Suprapubic skin (tissue), 4 donors: ENCODE data around the genes HERPUD2, AOAH and EPDR1.

DNA sequence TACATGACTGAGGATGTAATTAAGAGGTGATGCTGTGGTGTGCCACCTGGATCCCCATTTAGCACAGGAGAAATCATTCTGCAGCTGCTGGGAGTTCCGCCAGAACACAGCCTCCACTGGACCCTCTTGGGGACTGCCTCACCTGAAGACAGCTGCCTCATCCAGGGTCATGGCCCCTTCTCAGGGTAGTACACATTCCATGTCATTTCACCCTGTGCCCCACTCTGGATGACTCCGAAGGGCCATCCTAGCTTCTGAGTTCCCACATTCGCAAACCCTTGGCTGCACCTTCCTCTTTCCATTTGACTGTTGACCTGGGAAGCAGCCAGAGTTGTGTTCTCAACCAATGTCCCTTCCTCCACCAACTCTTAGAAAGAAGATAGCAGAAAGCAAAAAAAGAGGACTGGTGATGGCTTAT is 125.6 kb upstream of the TBX20 start:
- PRO-cap: no peak
- RAMPAGE, long total RNA, 4 experiments: no peak in any of the 4 experiments

DNA sequence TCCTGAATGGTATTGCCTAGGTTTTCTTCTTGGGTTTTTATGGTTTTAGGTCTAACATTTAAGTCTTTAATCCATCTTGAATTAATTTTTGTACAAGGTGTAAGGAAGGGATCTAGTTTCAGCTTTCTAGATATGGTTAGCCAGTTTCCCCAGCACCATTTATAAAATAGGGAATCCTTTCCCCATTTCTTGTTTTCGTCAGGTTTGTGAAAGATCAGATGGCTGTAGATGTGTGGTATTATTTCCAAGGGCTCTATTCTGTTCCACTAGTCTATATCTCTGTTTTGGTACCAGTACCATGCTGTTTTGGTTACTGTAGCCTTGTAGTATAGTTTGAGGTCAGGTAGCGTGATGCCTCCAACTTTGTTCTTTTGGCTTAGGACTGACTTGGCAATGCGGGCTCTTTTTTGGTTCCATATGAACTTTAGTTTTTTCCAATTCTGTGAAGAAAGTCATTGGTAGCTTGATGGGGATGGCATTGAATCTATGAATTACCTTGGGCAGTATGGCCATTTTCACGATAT is 33.9 kb downstream of the HERPUD2 start:
- PRO-cap: no peak
- RAMPAGE, long total RNA, 4 experiments: no peak in any of the 4 experiments

- PRO-cap: bidirectional peak, plus-strand start at chr7:35694930, minus-strand start at chr7:35694871; bidirectional peak, plus-strand start at chr7:35695251, minus-strand start at chr7:35695101
- RAMPAGE, long total RNA, 4 experiments: start-site peak on the plus strand in 2 of 4 experiments, at chr7:35695204-35695348 at its widest, 13 to 37 reads per replicate
Observed at GRCh38 chr7:35694706-35695395, at the start of gene HERPUD2. HERPUD2 (minus strand) TSS chr7:35695135.

GRCh38 chr7:36037038-36037820 is 115.8 kb upstream of the EEPD1 start:
- PRO-cap: no peak
- RAMPAGE, long total RNA, 4 experiments: no peak in any of the 4 experiments

GRCh38 chr7:36127069-36127759 is 25.8 kb upstream of the EEPD1 start:
- PRO-cap: no peak
- RAMPAGE, long total RNA, 4 experiments: no peak in any of the 4 experiments

DNA sequence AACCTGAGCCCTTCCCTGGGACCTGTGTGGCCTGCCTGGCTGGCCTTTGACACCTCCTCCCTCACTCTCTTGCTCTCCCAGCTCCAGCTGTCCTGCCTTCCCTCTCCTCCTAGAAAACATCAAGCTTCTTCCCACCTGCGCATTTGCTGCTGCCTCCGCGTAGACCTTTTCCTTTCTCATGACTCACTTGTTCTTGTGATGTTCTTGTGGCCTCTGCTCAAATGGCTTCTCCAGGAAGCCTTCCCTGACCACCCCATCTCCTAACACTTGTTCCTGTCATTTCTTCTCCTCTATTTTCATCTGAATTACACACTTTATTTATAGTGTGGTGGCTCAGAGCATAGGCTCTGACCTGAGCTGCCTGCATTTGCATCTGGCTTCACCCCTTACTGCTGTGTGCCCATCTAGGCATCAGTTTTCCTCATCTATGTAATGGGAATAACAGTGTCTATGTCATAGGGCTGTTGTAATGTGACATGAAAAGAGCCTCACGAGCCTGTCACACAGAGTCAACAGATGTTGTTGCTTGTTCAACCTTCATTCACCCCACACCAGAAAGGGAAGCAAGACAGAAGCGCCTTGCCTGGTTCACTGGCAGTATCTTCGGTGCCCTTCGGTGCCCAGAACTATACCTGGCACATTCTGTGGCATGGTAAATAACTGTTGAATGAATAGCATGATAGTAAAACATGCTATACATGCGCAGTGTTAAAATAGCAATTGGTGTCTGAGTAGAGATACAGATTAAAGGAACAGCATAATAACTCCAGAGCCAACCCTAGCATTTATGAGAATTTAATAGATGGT is 57.7 kb downstream of the EEPD1 start:
- PRO-cap: no peak
- RAMPAGE, long total RNA, 4 experiments: no peak in any of the 4 experiments

DNA sequence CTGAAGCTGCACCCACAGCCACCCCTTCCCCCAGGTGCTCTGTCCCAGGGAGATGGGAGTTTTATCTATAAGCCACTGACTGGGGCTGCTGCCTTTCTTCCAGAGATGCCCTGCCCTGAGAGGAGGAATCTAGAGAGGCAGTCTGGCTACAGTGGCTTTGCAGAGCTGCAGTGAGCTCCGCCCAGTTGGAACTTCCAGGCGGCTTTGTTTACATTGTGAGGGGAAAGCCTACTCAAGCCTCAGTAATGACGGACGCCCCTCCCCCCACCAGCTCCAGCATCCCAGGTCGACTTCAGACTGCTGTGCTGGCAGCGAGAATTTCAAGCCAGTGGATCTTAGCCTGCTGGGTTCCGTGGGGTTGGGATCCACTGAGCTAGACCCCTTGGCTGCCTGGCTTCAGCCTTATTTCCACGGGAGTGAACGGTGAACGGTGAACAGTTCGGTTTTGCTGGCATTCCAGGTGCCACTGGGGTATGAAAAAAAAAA is 105.4 kb downstream of the EEPD1 start:
- PRO-cap: no peak
- RAMPAGE, long total RNA, 4 experiments: no peak in any of the 4 experiments

GRCh38 chr7:36276459-36277529 is 90.2 kb downstream of the MATCAP2 start:
- PRO-cap: no peak
- RAMPAGE, long total RNA, 4 experiments: no peak in any of the 4 experiments

DNA sequence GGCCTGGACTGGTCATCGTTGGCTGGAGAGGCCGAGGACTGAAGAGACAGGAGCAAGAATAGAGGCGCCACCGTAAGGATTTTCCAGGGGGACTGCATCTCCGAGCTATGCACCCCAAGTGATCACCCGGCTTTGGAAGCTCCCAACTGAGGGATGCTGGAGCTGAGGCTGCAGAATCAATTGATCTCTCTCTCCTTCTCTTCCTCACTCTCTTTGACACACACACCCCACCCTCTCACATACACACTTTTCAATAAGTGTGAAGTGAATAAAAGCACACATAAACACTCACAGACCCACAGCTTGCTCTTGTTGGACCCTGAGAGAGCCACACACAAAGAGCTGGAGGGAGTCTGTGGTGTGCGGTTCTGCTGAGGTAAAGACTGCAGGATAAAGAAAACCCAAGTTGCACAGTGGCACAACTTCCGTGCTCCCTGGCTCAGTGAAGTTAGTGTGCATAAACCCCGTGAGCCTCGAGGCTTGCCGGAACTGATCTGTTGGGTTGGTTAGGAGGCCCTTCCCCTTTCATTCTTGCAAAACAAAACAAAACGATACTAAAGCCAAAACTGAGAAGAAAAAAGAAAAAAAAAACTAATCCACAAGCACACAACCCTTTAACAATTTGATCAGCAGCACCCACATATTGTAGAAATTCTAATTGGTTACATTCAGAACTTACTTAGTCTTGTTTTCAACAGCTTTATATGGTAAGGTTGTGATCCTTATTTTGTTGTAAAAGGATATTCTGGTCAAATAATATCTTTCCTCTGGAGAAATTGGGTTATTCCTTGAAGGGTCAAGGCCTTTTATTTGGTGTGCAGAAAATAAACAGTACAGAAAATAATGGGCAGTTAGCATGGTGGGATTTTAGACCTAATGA is at the start of gene AOAH:
TSS of gene AOAH (minus strand) at position 444 of the 880 bp plus-strand sequence.
- PRO-cap: no peak
- RAMPAGE, long total RNA, 4 experiments: start-site peak on the minus strand in 1 of 4 experiments, centred at position 412 of the sequence, 9 reads per replicate

DNA sequence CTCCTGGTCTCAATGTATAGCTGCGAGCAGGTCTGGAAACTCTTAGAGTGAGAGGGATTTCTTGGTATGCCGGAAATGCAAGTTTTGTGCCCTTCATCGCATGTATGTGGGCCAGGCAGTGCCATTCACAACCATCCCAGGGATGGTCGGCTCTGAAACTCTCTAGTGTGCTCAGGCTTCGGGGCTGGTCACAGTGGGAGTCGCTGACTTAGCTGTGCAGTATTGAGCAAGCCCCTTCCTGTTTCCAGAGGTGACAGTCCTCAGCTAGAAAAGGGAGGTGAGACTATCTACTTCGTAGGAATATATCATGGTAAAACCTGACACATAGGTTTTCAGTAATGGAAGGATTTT is 2.0 kb upstream of the AOAH start:
- PRO-cap: no peak
- RAMPAGE, long total RNA, 4 experiments: no peak in any of the 4 experiments

GRCh38 chr7:36761011-36761535 is 36.8 kb upstream of the AOAH start:
- PRO-cap: no peak
- RAMPAGE, long total RNA, 4 experiments: no peak in any of the 4 experiments

GRCh38 chr7:36795352-36795958 is 71.2 kb upstream of the AOAH start:
- PRO-cap: no peak
- RAMPAGE, long total RNA, 4 experiments: no peak in any of the 4 experiments

- PRO-cap: no peak
- RAMPAGE, long total RNA, 4 experiments: no peak in any of the 4 experiments
Observed at GRCh38 chr7:36855232-36855895, 131.1 kb upstream of the AOAH start.

DNA sequence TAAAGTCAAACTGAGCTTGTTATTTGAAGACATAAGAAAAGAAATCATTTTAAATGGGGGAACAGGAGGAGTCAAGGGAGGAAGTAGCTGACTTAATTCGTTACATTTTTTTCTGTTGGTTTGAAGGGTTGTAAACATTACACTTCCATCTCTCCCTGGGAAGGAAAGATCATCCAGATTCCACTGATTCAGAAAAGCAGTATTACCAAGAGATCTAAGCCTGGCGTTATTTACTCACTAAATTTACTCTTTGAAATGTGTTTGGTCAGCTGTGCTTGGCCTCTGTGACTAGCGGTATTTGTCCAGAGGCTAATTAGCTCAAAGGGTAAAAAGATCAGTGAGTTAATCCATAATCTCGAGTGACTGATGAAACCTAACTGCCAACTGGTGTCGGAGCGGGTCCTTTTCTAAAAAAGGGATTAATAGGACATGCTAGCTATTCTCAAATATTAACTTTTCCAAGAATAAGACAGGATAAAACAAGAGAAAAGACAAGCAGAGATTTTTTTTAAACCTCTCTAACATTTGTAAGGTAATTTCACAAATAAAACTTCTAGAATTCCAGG is 247.2 kb upstream of the AOAH start:
- PRO-cap: no peak
- RAMPAGE, long total RNA, 4 experiments: no peak in any of the 4 experiments

DNA sequence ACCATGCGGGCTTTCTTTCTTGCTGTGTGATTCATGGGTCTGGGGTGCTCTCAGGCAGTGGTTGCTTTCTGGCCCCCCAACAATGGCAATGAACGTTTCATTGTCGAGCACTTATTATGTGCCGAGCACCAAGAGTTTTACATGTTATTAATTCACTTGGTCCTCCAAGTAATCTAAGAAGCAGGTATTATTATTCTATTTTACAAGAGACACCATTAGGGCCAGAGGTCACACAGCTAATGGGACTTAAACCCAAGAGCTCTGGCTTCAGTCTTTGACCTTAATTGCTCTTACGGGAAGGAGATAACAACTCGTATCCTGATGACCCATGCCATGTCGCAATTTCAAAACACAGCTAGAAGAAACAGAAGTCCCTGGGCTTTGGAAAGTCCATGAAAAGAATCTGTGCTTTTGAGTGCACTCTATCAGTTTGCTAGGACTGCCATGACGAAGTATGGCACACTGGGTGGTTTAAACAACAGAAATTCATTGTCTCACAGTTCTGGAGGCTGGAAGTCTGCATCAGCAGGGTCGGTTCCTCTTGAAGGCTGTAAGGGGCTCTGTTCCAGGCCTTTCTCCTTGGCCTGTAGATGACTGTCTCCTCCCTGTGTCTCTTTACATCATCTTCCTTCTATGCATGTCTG is 247.8 kb upstream of the AOAH start:
- PRO-cap: no peak
- RAMPAGE, long total RNA, 4 experiments: no peak in any of the 4 experiments

DNA sequence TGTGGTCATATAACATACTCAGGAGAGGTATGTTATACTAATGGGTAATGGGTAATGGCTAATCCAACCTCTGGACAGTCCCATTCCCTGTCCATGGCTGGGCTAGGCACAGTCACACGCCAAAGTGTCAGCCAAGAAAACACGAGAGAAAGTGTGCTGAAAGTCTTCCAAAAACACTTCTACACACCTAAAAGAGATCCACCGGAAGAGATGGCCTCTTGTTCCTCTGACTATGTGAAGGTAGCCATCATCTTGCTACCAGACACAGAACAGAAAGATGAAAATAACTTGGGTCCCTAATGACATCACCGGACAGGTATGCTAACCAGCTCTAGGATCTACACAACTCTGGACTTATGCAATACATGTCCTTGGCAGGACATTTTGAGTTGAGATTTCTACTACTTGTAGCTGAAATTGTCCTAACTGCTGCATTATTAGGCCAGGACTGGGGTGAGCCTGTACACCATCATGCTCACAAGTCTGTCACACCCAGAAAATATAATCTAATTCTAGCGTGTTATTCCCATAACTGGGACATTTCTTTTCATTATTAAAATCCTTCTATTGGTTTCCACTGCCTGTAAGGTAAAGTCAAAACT is 358.7 kb downstream of the ELMO1 start:
- PRO-cap: no peak
- RAMPAGE, long total RNA, 4 experiments: no peak in any of the 4 experiments

DNA sequence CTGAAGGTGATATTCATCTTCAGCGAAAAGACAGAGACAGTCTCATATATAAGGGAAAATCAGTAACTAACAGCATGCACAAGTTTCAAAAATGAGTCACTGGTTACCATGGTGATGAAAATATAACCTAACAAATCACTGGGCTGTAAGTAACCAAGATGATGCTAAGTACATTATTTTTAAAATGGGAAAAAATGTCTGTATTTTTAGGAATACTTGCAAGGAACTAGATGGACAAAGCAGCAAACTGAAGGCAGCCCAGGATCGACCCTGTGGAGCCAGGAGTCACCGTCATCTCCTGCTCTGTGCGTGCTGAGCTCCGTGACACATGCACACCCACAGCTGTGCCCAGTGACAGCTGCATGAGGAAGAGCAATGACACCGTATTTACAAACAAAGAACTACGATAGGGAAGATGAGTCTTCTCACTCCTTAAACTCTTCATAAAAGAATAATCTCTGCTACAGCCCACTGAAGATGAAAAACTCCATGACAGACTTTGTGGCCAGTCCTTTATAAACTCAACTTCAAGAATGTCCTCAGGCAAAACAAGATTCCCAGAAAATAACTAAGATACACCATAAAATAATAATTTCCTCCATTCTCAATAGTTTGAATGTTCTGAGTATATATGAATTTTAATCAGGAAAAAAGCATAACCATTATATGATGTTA is 137.2 kb downstream of the ELMO1 start:
- PRO-cap: no peak
- RAMPAGE, long total RNA, 4 experiments: no peak in any of the 4 experiments

DNA sequence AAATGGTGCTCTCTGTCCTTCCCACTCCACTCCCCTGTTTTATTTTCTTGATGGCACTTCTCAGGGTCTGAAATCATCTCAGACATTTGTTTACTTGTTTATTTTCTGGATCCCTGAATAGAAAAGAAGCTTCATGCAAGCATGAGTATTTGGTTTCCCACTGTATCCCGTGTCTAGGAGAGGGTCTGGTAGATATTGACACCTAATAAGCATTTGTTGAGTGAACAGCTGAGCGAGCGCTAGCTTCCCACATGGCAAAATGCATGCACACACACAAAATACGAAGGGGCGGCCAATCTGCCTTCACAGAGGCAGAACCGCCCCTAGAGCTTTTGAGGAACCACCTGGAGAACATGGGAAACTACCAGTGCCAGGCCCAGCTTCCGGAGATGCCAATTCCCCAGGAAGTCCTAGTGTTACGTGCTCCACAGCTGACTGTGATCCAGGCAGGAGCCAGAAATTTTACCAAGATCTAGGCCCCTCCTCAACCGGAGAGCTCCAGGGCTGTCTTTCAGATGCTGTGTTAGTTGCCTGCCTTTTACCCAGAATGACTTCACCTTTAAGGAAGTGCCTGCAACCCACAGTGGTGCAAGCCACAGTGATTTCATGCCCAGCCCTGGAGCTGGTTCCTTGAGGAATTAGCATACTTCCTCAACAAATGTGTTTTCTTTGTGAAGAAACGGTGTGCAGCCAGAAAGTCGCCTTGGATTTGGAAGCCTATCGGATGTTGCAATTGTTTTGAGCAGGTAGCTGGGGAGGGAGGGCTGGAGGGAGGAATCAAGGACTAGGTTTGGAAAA is 63.0 kb downstream of the ELMO1 start:
- PRO-cap: no peak
- RAMPAGE, long total RNA, 4 experiments: no peak in any of the 4 experiments

DNA sequence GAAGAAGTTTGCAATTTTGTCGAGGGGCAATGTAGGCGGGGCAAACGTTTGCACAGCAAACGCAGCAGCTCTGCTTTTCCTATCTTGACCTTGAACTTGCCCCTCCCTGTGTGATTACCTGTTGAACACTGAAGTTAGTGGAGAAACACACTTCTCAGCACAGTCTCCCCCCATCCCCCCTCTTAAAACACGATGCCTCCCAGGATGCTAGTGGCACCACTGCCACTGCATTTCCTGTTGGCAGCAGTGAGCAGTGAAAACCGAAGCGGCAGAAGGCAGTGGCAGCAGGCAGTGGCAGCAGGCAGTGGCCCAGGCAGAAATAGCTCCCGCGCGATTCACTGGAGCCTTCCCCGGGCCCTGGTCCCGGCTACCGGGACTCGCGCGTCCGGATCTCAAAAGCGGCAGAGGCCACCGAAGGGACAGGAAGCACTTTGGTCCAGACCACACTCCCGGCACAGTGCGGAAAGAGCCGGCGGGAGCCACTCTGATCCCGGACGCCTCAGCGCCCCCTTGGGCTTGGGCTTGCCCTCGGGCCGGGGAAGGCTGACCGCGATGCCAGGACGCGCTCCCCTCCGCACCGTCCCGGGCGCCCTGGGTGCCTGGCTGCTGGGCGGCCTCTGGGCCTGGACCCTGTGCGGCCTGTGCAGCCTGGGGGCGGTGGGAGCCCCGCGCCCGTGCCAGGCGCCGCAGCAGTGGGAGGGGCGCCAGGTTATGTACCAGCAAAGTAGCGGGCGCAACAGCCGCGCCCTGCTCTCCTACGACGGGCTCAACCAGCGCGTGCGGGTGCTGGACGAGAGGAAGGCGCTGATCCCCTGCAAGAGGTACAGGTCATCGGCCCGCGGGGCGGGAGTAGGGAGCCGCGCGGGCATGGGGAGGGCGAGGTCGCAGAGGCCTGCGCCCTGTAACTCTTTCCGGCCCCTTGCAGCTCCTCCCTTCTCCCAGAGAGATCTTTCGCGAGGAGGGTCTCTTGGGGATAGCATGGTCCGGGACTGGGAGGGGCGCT is at the start of gene EPDR1:
TSS of gene EPDR1 (plus strand) at position 253 of the 1,003 bp plus-strand sequence.
- PRO-cap: unidirectional peak, plus-strand start at position 395 of the sequence
- RAMPAGE, long total RNA, 4 experiments: start-site peak on the plus strand in 1 of 4 experiments, centred at positions 271 to 786 of the sequence, 5 to 7 reads per replicate

GRCh38 chr7:38276065-38276861 is 98.2 kb downstream of the STARD3NL start:
- PRO-cap: no peak
- RAMPAGE, long total RNA, 4 experiments: no peak in any of the 4 experiments